Kidney epithelial cell (primary cell): ENCODE measurements around a stretch of chr2.

DNA sequence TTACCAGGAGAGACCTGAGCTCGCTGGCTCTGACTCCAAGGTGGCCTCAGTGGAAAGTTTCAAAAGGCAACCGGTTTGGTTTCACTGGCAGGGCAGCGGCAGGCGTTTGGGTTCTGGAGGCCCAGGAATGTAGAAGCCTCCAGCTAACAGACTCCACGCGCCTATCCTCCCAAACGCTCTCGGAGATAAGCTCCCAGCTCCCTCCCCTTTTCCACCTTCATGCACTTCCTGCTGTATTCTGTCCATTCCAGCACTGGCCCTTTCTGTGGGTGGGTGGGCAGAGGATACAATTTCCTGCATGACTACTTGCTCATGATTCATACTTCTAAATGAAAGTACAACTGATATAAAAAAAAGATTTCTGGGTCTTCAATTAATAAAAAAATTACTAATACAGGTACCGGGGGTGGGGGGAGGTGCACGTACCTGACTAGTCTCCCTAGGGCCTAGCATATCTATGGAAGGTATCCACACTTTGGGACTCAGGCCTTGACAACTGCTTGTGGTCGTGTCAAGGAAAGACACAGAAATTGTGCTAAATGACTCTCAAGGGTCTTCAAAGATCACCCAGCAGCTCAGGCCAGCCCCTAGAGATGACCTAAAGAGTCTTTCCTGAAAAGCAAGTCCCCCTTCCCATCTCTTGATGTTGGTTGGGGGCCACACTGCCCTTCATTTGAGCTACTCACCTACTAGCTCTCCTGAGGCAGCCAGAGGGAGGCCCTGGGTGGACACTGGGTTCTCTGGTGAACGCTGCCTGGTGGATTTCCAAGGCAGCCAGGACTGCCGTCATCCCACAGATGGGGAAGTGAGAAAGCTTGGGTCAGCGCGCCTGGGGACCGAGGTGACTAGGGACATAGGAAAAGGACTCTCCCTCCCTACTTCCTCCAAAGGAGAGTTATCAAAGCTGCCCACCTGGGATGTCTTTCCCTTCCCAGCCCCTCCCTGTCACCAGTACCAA lies 3.4 kb upstream of the SEMA4C start:
- RAMPAGE, long total RNA = no peak
- RRBS = no CpG with 5 or more reads among the region's 16 CpGs

DNA sequence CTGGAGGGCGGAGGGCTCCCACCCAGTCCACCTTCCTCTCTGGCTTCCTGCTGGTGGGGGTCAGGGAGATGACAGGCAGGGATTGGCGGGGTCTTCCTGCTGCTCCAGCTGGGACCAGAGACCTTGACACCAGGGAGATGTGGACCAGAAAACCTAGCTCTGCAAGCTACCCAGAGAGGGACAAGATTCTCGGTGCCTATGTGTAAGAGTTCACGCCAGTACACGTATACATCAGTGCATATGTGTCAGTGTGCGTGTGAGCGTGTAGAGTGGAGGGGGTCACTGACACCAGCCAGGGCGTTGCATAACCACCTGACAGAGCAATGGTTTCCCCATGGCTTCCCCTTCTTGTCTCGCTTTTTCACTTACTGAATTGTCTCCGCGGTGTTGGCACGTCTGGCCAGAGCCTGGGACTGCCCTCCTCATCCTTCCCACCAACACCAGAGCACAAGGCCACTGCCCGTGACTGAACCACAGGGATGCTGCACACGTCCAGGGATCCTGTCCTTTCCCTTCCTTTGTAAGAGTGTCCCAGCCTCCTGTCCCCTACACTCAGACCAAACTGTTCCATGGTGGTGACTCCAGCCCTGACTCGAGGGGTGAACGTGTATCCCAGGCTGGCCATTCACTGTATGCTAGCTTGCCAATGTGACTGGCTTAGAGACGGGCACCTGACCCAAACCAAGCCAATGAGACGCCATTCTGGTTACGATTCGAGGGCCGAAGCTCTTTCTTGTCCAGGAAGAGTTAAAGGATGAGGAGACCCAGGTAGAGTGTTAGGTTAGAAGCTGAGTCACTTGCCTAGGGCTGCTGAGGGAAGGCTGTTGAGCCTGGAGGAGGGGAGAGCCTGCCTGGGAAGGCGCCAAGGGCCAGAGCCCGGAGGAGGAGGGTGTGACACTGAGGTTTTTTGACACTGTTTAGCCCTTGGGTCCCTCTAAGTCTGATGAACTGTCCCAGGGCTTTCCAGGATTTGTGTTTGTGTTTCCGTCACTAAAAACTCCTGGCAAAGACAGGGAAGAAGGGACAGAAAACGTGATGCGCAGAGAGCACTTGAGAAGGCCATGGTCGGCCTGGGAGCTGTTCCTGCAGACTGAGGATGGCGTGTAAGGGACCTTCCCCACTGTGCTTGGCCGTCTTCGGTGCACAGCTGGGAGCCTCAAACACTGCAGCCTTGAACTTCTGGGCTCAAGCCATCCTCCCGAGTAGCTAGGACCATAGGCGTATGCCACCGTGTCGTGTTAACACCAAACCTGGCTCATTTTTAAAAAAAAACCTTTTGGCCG lies 16.2 kb upstream of the SEMA4C start:
- RAMPAGE, long total RNA = no peak
- RRBS = no CpG with 5 or more reads among the region's 35 CpGs

DNA sequence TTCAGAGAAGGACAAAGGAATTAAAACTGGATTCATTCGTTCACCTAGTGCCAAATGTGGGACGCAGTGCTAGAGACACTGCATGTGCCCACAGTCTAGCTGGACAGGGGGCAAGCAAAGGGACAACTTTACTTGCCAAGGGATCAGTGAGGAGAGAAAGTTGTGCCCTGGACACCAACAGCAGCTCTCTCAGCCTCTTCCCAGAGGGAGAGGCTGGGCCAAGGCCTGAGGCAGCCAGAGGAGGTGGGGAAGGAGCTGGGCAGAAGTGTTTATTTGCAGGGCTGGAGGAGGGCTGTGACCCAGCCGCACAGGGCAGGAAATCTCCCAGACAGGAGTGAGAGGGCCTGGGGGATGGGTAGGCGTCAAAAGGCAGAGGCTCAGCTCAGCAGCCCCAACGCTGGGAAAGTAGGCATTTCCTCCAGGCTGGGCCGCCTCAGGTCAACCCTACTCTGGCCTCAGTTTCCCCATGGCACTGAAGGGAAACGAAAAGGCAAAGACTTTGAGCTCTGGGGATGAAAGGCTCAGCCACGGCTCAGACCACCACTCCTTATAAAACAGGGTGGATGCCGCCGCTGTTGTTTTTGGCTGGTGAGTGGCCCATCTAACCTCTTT lies 21.7 kb upstream of the SEMA4C start:
- RAMPAGE, long total RNA = no peak
- RRBS = no CpG with 5 or more reads among the region's 10 CpGs

GRCh38 chr2:96896163-96896668 lies 26.3 kb upstream of the SEMA4C start:
- RAMPAGE, long total RNA = no peak
- RRBS = no CpG with 5 or more reads among the region's 13 CpGs

DNA sequence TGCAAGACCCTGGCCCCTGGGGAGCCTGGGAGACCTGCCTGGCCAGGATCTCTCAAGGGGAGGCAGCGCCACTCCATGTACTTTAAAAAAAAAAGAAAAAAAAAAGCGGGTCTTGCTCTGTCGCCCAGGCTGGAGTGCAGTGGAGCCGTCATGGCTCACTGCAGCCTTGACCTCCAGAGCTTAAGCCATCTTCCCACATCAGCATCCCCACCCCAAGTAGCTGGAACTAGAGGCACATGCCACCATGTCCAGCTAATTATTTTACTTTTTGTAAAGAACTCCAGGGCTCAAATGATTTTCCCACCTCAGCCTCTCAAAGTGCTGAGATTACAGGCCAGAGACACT lies 29.6 kb upstream of the SEMA4C start:
- RAMPAGE, long total RNA = no peak
- RRBS = no CpG with 5 or more reads among the region's 4 CpGs

DNA sequence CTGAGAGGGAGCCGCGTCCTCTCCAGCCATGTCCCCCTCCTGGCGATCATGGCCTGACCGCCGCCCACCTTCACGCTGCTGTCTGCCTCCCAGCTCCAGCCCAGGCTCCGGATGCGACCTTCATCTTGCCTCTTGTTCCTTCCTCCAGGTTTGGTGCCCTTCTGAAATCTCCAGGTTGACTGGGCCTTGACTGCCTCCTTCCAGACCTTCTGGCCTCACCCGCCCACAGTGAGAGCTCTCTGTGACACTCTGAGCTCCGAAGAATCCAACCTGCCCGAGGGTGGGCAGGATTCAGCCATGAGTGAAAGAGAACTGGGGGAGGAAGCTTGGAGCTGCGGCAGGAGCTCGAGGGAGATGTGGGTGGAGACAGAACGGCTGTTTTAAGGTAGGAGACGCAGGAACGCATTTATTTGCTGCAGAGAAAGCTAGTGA lies 42.8 kb upstream of the SEMA4C start:
- RAMPAGE, long total RNA = no peak
- RRBS = no CpG with 5 or more reads among the region's 16 CpGs

DNA sequence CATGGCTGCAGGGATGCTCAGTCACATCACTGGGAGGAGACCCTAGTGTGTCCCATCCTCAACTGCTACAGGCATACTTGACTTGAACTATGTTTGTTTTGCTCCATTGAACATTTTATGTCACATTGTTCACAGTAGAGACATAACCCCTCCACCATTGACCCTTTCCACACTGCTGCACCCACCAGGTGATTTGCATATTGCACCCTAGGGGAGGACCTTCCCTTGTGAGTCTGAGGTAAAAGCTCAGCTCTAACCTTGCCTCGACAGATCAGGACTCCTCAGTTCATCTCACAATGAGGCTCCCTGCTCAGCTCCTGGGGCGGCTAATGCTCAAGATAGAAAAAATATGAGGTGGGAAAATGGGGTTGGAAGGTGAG lies 44.7 kb downstream of the FAHD2B start:
- RAMPAGE, long total RNA = no peak
- RRBS = no CpG with 5 or more reads among the region's 2 CpGs

DNA sequence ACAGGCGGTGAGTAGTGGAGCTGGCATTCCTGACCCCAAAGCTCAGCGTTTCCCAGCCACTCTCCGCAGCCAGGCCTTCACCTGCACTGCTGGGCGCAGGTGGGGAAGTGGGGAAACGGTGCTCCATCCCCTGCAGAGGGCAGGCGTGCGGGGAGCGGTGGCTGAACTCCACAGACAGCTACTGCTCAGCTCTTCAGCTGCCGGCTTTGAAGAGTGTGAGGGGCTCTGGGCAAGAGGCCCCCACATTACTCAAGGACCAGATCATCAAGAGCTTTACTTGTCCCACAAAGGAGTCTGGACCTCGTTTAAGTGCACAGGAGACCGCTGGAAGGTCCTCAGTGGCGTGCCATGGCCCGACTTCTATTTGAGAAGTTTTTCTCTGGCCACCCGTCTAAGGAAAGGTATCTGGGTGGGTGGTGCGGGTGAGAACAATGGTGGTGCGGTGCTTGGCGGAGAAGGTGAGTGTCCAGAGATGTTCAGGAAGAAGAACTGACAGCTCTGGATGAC lies 666 bp upstream of the FAHD2B start:
- RAMPAGE, long total RNA = no peak
- RRBS = no CpG with 5 or more reads among the region's 17 CpGs

GRCh38 chr2:97190767-97191376 lies 77.9 kb downstream of the ANKRD36 start:
- RAMPAGE, long total RNA = no peak
- RRBS = no CpG with 5 or more reads among the region's 4 CpGs

- RAMPAGE, long total RNA = no peak
- RRBS = no CpG with 5 or more reads among the region's 2 CpGs
Observed at GRCh38 chr2:97360181-97360485, 229.5 kb downstream of the ANKRD36B start.

GRCh38 chr2:97549135-97549895 lies 40.4 kb downstream of the ANKRD36B start:
- RAMPAGE, long total RNA = no peak
- RRBS = no CpG with 5 or more reads among the region's 8 CpGs

DNA sequence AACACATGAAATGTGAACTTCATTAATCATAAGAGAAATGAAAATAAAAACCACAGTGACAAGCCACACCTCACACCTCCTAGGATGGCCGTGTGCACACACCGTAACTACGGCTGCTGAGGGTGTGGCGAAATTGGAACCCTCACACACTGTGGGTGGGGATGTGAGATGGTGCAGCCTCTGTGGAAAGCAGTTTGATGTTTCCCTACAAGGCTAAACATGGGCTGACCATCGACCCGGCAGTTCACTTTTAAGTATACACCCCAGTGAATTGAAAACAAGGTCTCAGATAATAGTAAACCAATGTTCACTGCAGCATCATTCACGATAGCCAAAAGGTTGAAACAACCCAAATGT lies 32.2 kb downstream of the ZAP70 start:
- RAMPAGE, long total RNA = no peak
- RRBS = no CpG with 5 or more reads among the region's 7 CpGs

GRCh38 chr2:97765971-97766531 lies 52.7 kb downstream of the ZAP70 start:
- RAMPAGE, long total RNA = no peak
- RRBS = no CpG with 5 or more reads among the region's 6 CpGs

DNA sequence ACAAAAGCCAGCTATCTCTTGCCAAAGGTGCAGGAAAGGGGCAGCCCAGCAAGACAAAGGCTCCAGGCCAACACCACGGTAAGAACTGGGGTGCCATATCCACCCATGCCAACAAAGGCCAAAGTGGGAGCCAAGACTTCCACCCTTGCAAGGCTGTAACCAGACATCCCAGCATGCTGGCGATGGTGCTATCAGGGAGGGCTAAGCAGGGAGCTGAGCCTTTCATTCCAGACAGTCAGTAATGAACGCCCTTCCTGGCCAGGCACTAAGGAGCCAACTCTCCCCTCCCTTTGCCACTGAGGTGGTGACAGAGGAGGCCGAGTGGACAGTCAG lies 68.4 kb downstream of the ZAP70 start:
- RAMPAGE, long total RNA = no peak
- RRBS = no CpG with 5 or more reads among the region's 4 CpGs

GRCh38 chr2:97782176-97782577 lies 68.8 kb downstream of the ZAP70 start:
- RAMPAGE, long total RNA = no peak
- RRBS = no CpG with 5 or more reads among the region's 1 CpG

DNA sequence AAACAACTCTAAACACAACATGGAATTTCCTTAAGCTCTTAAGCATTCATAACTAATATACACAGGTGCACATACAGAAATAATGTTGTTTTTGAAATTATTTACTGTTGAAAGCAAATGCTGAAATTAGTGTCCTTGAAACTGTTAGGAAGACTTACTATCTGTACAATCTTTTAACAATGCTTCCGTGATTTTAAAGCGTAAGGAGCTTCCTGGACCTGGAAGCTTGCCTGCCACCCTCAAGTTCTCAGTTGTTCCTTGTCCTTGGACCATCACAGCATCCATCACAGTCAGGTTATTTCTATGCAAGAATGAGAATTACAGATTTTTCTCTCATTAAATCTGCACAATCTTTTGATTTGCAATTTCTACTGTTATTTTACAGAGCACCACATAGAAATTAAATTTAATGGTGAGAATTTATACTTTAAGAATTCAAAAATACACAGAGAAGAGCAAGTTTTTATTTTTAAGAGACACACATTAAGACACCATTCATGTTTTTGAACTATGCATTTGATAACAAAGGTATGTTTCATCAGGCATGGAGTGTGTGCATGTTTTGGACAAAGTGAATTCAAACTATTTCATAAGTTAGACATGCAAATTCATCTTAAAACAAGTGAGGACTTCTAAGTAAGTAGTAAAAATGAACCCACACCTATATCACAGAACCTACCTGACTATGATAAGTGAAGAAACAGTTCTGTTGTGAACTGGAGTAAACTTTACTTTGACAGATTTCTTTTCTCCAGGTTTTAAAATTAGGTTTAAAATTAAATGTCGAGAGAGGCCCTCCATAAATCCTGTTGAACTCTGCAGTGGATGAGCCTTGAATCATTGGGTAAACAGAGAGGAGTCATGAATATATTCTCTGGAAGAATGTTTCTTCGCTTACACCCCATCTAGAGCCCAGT lies 83.6 kb downstream of the ZAP70 start:
- RAMPAGE, long total RNA = no peak
- RRBS = no CpG with 5 or more reads among the region's 4 CpGs

- RAMPAGE, long total RNA = no peak
- RRBS = no CpG with 5 or more reads among the region's 3 CpGs
Observed at GRCh38 chr2:97834354-97835134, 121.2 kb downstream of the ZAP70 start.

DNA sequence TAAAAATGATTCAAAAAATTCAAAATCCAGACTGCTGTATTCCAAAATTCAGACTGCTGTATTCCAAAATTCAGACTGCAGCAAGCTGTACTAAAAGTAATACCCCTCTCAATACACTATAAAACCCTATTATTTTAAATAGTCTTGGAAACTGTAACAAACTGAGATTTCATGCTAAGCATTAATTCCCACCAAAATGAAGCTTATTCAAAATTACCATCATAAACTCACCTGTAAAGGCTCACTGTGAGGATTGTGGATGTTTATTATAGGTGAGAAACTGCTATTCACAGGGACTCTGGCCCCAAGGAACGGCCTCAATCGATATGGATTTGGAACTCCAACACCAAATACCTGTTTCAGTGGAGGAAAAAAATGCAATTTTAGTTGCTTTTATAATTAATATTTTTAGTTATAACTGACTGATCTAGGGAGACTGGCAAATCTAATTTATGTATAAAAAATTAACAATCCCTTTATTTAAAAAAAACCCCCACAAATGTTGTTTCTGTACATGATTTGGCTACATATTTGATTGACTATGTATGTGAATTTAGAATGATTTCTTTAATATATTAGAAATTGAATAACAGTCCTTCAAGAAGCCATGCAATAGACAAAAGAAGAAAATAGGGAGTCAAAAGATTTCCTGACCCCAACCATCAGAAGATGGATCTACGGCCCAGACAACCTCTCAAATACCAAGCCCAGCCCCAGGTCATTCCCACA lies 128.4 kb downstream of the ZAP70 start:
- RAMPAGE, long total RNA = no peak
- RRBS = no CpG with 5 or more reads among the region's 3 CpGs

GRCh38 chr2:98153455-98154013 lies 66.6 kb downstream of the VWA3B start:
- RAMPAGE, long total RNA = no peak
- RRBS = no CpG with 5 or more reads among the region's 11 CpGs

GRCh38 chr2:98277444-98277855 lies 68.8 kb upstream of the CNGA3 start:
- RAMPAGE, long total RNA = no peak
- RRBS = no CpG with 5 or more reads among the region's 6 CpGs